Cardiac ventricle fibroblast (primary cell): ENCODE measurements around a stretch of chr1.

- RAMPAGE, long total RNA, result no peak
Observed at GRCh38 chr1:112144622-112145154, 155.2 kb upstream of the KCND3 start.

DNA sequence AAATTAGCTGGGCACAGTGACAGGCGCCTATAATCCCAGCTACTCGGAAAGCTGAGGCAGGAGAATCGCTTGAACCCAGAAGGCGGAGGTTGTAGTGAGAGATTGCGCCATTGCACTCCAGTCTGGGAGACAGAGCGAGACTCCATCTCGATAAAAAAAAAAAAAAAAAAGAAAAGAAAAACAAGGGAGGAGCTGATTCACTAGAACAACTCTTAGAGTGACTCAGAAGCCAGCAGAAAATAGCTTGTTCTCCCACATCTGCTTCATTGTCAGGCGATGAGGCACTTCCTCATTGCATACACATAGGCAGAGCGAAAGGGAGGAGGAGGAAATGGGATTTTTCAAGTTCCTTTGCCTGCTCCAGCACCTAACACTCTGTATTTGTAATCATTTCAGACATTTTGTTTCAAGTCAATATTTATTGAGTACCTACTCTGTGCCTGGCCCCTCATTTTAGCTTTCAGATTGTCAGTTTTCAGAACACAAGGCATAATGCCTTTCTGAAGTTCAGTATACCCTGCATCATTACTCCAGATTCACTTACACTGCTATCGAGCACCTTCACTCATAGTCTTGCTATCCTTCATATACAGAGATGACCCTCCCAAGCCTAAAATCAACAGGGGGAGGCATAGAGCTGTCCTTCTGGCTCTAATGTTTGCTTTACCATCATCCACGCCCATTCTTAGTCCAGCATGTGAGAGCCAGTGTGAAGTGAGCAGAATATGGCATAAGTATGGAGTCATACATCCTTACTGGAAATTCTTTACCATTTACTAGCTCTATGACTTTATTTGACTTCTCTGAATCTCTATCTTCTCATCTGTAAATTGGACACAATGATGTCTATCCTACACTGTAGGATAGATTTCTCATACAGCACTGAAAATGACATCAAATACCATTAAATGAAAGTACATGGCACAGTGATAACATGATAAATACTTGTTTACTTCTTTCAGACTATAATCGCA lies 1.7 kb upstream of the CTTNBP2NL start:
- RAMPAGE, long total RNA, result no peak

- RAMPAGE, long total RNA, result no peak
Observed at GRCh38 chr1:112704047-112704481, 2.9 kb downstream of the RHOC start.

DNA sequence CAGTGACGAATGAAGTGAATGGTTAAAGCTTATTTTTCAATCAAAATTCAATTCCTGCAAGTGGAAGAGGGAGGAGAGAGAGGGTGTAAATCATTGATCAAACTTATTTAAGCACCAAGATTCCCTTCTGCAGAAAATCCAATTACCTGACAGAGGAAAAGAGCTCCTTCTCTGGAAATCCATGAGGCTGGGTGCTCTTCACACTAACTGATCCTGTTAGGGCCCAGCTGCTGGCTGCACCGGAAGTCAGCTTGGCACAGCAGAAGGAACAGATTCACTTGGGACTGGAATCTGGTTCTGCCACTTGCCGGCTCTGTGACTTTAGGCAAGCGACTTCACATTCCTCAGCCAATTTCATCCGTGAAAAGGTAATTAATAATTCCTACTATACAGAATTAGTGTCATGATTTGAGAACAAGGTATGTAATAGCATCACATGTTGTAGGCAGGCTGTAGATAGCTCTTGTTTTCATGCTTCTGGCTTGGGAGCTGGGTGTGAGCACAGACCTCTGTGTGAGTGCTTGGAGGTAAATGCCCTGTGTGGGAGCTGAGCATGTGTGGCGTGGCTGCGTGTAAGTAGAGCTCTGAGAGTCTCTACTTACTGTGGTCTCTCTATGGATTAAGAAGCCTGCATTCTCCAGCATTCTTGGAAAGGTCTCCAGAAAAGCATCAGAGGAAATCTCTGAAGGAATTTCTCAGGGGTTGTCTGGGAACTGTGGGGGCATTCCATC lies 43.8 kb downstream of the TAFA3 start:
- RAMPAGE, long total RNA, result no peak

DNA sequence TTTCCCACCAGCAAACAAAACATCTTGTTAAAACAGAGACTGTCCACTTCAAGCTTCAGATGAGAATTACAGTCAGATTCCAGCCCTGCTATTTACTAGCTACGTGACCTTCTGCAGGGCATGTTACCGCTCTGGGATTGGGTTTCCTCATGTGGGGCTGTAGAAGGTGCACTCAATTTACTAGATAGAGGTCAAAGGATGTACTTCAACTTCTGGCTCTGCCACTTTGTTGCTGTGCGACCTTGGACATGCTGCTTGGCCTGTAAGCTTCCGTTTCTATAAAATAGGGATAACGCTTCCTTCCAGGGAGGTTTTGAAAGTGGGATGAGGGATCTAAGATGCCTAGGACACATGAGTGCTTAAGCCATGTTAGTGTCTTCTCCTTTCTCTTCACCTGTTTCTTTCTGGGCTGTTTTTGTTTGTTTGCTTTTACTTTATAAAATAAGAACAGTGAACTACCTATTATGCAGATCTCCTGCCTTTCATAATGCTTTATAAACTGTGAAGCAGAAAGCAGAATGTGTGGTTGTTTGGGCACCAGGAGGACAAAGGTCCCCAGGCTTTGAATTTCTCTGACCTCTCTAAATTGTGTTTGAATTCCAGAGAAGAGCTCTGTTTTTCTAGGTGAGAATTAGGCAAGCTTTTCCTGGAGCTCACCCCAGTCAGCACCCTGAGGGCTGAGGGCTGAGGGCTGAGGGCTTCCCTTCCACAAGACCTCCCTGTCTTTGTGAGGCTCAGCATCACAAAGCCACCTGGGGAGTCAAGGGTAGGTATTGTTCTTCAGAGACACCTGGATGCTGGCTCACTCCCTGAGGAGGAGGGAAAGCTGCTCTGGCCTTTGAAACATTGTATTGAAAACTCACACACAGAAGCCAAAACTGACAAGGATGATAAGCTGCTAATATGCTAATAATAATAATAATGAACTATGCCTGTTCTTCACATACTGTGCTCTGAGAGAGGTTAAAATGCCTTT lies 45.7 kb upstream of the LRIG2 start:
- RAMPAGE, long total RNA, result no peak

GRCh38 chr1:113046476-113047185 lies 26.4 kb upstream of the LRIG2 start:
- RAMPAGE, long total RNA, result no peak

GRCh38 chr1:113191270-113192300 lies 118.6 kb downstream of the LRIG2 start:
- RAMPAGE, long total RNA, result no peak

- RAMPAGE, long total RNA, result no peak
Observed at GRCh38 chr1:113205886-113206430, 133.0 kb downstream of the LRIG2 start.

DNA sequence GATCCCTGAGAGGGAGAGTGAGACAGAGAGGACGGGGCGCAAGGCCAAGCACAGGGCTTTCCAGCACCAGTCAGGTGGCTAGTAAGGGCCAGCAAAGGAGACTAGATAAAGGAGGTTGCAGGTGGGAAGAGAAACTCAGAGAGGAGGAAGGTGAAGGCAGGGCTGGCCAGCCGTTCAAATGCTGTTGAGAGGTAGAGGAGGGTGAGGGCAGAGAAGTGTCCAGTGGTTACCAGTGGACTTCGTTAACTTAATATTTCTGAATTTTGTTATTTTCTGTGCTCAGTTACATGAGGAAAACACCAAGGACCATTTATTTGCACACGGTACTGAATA lies 137.6 kb upstream of the MAGI3 start:
- RAMPAGE, long total RNA, result no peak

DNA sequence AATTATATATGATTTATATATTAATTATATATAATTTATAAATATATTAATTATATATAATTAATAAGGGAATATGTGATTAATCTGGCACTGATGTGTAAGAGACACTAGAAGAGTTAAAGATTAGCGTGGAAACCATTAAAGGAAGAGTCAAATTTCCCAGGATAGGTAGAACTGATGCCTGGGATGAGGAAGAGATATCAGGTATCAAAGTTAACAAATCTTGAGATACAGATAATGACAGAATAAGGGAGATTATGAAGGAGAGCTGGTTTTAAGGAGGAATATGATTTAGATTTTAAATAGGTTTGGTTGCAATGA lies 26.1 kb downstream of the MAGI3 start:
- RAMPAGE, long total RNA, result no peak

DNA sequence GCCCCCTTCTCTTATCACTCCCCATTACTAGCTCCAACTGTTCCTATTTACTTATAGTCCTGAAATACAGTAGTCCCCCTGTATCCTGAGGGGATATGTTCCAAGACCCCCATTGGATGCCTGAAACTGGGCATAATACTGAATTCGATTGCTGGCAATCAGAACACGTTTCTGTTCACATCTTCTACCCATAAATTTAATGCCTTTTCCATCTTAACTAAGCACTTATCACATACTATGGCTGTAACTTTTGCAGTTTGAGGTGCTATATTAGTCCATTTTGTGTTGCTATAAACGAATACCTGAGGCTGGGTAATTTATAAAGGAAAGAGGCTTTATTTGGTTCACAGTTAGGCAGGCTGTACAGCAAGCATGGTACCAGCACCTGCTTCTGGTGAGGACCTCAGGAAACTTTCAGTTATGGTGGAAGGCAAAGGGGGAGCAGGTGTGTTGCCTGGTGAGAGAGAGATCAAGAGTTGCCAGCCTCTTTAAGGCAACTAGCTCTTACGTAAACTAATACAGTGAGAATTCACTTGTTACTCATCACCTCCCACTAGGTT lies 48.0 kb downstream of the MAGI3 start:
- RAMPAGE, long total RNA, result no peak

- RAMPAGE, long total RNA, result no peak
Observed at GRCh38 chr1:113449379-113450310, 59.3 kb downstream of the MAGI3 start.

- RAMPAGE, long total RNA, result no peak
Observed at GRCh38 chr1:113526082-113526680, 135.9 kb downstream of the MAGI3 start.

- RAMPAGE, long total RNA, result no peak
Observed at GRCh38 chr1:113658814-113659526, 100.3 kb downstream of the PHTF1 start.

- RAMPAGE, long total RNA, result no peak
Observed at GRCh38 chr1:113761119-113761900, 2.0 kb upstream of the PHTF1 start.

- RAMPAGE, long total RNA, result no peak
Observed at GRCh38 chr1:113763532-113764004, 4.3 kb upstream of the PHTF1 start.

DNA sequence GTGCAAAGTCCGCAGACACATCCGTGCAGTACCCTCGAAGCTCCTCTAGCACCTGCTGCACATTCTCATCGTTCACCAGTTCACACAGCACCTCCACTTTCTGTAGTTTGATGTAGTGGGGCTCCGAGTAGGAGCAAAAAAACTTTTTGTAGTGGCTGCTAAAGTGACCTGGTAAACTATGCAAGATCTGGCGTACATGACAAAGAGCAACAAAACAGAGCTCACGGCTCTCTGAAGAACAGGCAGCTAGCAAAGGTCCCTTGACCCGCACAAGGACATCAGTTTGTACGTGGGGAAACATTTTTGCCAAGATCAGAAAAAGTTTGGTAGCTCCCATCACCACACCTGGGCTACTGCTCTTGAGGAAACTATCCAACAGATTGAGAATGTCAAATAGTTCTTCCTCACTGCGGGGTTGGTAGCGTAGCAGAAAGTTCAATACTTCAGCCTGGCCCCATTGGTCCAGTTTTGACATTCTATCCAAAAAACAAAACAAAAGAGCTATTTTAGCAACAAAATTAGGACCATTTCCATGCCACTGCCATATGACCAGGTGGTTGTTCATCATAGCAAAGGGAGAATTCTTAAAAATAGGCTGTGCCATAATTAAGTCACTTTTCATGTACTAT lies 4.6 kb downstream of the AP4B1 start:
- RAMPAGE, long total RNA, result no peak

- RAMPAGE, long total RNA, result no peak
Observed at GRCh38 chr1:113901645-113902153, 2.9 kb downstream of the AP4B1 start.

DNA sequence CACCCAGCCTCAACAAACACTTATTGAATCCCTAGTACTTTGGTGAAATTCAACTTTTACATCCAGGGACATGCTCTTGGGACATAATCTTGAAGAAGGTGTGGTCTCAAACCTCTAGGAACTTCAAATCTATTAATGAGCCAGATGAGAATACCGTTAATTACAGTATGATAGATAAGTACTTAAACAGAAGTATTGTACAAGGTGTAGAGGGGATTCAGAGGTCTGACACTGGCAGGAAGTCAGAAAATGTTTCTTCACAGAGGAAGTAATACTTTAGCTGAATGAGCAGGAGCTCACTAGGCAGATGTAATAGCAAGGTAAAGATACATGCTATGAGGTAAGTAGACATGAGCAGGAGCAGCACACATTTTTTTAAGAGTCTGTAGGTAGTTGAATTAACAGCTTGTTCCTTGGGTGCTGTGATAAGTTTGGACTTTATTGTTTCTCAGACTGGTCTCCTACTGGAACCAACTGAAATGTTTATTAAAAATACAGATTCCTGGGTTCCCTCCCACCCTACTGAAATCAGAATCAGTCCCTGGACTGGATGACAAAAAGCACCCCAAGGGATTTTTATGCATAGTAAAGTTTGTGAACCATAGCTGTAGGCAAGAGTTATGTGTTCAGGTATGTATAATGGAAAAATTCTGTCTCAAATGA lies 1.1 kb downstream of the AP4B1 start:
- RAMPAGE, long total RNA, result no peak

DNA sequence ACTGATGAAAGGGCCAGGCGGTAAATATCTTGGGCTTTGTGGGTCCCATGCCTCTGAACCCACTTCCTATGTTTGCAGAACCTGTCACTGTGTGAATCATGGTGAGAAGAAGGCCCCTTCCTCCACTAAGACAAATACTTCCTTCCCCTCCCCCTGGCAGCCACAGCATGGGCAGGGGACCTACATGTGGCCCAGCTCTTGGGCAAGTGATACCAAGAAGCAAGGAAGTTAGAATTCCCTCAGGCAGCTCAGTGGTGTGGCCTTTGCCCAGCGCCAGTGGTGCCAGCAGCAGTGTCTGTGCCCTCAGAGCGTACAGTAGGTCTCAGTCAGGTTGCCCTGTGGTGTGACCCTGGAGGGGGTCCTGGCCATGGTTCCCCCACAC lies 168.6 kb downstream of the TRIM33 start:
- RAMPAGE, long total RNA, result no peak